ENCODE measurements around the genes PCGF1 and HK2.

DNA sequence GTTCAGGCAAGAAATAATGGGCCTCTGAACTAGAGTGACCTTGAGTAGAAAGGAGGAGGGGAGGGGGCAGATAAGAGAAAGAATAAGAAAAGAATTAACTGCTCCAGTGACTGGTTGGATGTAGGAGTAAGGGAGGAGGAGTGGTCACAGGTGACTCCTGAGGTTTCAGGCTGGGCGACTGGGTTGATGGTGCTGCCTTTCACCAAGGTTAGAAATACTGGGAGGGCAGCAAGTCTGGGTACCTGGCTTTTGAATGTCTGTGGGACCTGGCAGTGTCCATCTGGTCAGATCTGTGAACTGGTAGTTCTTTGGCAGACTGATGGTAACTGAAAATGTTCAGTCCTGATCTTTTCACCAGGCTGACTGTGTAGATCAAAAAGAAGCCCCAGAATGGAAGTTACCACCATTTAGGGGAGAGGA, 69.5 kb downstream of the TET3 start:
- PRO-cap, result no peak

DNA sequence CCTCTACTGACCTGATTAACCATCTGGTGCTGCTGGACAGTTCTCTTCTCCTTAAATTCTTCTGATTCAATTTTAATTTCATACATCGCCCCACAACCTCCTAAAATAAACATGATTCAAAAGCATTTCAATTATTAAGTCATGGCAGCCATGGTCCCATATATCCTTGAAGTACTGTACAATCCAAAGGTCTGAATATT, 5.6 kb downstream of the BOLA3 start:
- PRO-cap, result no peak

DNA sequence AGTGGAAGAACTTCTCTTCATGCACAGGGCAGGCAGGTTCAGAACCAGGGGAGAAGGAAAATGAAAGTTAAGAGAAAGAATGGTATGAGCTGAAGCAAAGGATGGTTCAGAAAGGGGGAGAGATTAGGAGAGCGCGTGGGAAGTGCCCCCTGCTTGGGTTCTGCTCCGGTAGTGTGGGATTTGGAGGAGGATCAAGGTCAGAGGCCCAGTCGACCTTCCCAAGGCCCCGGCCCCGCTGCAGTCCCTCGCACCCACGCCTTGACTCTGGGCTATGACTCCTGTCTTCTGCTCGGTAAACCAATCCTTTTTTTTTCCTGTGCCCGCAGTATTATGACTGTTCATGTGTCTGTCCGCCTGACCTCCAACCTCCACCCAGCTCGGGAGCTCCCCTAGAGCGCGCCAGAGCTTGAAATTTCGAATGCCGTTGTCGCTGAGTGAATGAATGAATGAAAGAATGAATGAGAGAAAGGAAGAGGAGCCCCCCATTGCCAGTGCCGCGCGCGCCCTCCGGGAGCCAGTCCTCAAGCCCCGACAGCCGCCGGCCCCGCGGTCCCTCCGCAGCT, 414 bp downstream of the BOLA3 start:
- PRO-cap, result no peak

- PRO-cap, result no peak
Measured at GRCh38 chr2:74152710-74153559, 5.2 kb upstream of the BOLA3 start.

GRCh38 chr2:74205394-74206019, 7.1 kb downstream of the MTHFD2 start:
- PRO-cap, result no peak

GRCh38 chr2:74460941-74461357, 2.7 kb downstream of the WBP1 start:
- PRO-cap, result no peak

DNA sequence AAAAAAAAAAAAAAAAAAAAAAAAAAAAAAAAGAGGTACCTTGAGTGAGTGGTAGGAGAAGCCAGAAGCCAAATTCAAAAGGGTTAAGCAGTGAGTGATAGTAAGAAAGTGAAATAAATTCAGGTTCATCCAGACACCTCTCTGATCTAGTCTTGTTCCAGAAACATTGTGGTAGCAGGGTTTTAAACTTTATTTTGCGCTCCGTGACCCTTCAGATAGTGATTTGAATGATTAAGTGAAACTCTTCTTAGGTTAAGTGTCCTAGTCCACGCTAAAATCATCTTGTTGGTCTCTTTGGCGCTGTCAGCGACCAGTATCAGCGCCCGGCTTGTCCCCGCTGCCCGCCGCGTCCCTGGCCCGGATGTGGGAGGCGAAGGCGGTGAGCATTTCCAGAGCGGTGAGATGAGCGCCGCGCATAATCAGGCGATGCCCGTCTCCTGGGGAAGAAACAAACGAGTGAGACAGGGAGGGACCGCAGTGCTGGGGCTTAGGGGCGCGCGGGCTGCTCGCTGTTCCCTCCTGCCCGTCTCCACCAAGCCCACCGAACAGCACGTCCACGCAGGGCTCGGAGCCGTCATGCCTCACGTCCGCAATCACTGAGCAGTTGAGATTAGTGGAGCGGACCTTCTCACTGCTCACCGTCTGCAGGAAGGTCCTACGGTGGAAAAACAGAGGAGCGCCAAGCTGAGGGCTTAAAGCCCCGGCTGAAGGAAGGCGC, 505 bp downstream of the MRPL53 start:
- PRO-cap, result bidirectional peak, plus-strand start at position 447 of the sequence, minus-strand start at position 354 of the sequence

DNA sequence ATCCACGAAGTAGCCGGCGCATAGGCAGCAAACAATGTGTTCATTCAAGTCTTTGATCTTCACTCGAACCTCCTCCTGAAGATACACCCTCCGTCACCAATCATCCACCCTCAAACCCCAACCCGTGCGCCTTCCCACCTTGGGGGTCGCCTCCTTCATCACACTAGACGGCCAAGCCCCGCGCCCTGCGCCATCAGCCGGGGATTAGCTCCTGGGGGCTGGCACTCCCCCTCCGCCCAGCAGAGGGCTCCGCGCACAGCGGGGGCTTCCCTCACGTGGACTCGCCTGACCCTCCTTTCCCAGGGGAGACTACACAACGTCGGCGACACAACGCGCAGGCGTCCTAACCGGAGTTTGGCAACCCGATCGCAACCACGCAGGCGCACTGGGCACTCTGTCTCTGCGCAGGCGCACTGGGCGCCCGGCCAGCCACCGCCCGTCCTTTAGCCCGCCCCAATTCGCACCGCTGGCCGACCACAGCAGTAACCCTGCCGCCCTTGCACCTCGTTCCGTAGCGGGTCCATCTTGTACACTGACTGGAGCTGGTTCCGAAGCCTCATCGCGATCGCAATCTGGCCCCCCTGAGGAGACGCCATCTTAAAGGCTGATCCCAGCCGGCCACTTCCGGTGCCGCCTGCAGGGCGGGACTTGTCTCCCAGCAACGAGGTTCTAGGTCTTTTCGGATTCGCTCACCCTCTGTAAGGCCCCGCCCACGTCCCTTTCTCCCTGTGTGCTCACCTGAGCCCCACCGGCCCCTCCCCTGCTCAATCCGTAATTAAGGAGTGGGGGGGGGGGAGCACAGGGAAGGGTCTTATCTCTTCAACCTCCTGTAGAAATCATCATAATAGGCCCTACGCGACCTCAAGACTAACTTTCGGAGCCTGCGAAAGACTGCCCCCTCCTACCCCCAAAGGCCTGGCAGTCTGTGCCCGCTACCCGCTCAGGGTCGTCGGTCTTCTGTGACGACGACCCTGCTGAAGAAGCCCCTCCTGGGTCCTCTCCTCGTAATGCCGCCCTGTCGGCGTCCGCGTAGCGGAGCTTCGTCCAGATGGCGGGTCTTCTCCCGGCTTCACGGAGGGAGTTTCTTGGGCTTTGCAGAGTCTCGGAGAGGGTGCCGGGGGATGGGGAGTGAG, at the start of gene PCGF1:
Gene PCGF1 (minus strand): TSS at position 623 of the 1,133 bp plus-strand sequence.
- PRO-cap, result bidirectional peak, plus-strand start at position 701 of the sequence, minus-strand start at position 624 of the sequence

GRCh38 chr2:74553556-74553867, 230 bp downstream of the LOXL3 start:
- PRO-cap, result no peak

DNA sequence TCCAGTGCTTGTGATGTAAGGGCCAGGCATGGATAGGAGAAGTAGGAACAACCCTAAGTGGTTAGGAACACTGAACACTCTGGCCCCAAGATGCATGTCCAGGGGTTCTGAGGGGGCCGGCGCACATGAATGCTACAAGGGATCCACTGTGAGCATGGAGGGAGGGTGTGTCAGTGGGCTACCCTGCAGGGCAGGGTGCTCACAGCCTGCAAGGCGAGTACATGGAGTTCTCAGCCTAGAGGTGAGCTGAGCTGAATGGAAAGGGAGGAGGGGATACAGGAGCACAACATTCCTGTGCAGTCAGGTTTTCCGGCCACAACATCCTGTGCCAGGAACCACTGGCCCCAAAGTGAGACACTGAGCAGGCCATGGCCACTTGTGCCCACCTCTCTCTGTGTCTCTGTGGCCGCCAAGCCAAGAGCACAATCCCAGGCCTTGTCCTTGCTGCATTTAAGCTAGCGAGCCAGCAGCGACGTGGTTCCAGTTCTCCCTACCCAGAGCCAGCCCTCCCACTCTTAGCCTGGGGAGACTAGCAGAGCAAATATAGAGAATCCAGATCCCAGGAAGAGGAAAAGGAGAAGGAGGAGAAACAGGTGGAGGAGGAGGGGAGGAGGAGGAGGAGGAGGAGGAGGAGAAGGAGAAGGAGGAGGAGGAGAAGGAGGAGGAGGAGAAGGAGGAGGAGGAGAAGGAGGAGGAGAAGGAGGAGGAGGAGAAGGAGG, 6.1 kb downstream of the DOK1 start:
- PRO-cap, result no peak

DNA sequence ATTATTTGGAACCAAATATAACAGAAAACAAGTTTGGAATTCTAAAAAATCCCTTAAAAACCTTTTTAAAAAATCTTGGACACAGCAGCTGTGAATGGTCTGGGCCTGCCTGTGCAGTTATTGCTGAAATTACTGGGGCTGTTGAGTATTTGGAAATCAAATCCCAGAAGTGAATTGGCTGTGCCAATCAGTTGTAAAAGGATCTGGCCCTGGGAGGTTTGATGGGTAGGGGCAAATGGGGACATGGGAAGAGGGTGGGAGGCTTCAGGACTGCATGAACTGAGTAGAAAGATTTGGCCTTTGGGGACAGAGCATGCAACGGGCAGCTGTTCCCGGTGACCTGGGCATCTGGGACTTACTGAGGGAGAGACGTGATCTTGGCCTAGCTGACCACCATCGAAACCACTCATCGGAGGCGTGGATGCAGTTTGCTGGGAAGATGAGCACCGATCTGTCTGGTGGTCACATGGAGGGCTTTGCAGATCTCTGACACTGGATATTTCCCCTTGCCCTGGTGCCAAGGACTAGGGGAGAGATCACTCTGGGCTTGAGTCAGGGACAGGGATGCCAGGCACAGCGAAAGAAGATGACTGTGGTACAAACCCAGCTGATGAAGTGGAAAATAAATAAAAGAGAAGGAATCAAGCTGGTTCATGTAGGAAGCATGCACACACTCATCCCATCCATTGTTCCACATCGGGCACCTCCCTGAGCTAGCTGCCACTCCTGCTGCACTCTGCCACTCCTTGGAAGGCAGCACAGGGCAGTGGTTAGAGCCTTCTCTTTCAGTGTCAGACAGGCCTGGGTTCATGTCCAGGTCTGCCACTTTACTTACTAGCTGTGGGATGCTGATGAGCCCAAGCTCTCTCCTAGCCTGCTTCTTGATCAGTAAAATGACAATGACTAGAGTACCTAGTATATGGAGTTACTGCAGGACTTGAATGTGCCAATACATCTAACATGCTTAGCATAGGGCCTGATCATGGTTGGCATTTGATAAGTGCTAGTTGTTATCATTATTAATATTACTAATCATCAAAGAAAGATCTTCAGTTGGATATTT, 58.5 kb downstream of the SEMA4F start:
- PRO-cap, result no peak

DNA sequence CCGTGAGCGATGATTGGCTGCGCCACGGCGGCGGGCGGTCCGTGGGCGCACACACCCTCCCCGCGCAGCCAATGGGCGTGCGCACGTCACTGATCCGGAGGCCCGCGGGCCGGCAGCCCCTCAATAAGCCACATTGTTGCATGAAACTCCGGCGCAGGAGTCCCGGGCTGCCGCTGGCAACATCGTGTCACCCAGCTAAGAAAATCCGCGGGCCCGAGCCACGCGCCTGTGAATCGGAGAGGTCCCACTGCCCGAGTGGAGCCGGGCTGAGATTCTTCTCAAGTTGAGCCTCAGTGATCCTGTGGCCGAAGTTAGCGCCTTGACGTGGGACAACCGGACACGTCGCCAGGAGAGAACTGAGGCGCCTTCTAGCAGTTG, at the start of gene HK2:
Gene HK2 (plus strand): TSS at position 131 of the 378 bp plus-strand sequence.
- PRO-cap, result bidirectional peak, plus-strand start at position 133 of the sequence, minus-strand start outside the sequence

DNA sequence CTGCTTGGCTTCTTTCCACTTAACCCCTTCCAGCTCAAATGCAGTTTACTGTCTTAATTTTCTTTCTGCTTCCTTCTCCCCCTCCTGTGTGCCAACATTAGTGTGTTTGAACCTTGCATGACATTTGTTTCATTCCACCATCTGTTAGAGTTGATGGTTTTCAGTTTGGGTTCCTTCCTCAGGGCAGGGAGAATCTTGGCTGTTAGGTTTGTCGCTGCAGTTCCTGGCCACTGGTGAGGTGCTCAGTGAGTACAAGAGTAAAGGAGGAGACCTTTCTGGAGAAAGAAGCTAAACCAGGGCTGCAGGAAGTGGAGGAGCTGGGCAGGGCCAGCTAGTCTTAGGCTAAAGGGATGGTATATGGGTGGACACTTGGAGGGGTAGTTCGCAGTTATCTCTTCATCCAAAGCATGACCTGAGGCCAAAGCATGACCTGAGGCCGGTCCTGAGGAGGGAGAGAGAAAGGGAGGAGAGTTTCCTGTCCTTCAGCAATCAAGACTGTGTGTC, 4.1 kb downstream of the HK2 start:
- PRO-cap, result no peak

- PRO-cap, result no peak
Measured at GRCh38 chr2:74867591-74868689, 34.0 kb downstream of the HK2 start.

DNA sequence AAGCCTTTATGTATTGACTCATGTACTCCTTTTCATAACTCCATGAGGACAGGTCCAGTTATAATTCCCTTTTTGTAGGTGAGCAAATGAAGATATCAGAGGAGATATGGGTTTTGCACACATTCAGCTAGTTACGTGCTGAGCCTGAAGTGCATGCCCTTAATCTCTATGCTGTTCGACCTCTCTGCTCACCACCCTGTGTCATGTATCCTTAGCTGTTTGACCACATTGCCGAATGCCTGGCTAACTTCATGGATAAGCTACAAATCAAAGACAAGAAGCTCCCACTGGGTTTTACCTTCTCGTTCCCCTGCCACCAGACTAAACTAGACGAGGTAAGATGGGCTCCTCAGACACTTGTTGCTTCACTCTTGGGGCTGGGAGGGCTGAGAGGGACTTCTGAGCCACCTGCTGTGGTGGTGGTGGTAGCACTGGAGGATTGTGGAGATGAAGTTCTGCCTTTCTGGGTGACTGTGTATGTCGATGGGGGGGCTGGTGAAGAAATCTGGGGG, 38.2 kb downstream of the HK2 start:
- PRO-cap, result no peak

GRCh38 chr2:74918982-74919276, 39.5 kb upstream of the POLE4 start:
- PRO-cap, result no peak

DNA sequence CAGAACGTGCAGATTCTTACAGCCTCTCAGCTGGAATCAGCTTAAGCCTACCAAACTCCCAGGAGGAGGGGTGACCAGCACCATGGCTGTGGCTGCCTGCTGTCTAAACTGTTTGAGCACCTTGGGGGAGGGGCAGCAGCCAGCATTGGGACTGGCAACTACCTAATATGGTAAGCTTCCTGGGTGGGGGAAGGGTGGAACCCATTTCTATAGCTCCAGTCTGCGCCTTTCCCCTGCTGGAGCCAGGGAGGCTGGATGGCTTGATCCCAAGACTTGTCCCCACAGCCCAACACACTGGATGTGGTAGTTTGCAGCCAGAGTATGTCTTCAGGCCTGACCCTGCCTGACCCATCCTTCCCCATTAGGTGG, 10.7 kb upstream of the POLE4 start:
- PRO-cap, result no peak

DNA sequence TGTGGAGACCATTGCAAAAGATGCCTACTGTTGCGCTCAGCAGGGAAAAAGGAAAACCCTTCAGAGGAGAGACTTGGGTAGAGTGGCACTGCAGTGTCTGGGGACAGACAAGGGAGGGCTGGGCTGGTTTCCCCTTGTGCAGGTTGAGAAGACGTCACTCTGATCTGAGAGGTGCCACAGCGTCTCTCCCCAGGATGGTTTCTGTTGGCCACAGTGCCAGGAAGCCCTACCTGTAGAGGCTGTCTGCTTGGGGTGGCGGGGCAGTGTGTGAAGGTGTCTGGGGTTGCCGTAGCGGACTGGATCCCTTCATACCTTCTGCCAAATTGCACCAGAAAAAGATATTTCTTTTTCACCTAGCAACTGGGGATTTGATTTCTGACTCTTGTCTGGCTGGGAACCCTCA, 907 bp downstream of the POLE4 start:
- PRO-cap, result no peak

DNA sequence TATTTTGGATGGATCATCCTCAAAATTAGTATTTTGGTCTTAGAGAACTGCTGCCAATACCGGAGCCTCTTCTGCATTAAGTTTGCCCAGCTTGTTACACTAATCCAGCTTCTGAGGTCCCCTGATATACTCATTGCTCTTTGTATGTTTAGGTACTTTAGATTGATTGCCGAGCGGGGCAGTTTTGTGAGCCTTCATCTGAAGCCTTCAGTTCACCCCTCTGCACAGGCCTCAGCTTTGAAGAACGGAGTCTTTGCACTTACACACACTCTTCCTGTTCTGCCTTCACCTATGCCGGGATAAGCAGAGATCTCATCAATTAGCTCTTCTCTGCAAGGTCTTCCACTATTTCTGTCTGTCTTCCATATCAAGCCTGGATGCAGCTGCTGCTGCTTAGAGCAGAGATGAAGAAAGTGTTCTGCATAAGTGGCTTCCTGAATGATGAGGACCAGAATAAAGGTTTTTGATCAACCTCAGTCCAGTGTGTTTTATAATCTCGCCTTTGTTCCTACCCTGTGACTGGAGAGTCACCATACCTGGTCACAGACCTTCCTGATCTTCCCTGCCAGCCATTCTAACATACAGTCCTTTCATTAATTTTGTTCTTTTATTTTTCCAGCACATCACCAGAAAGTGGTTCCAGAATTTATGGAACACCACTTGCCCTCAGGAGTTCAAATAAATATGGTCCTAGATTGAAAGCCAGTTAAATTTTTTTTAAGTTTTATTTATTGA, 11.0 kb downstream of the POLE4 start:
- PRO-cap, result no peak

GRCh38 chr2:74991839-74992532, 33.5 kb downstream of the POLE4 start:
- PRO-cap, result no peak

Measured in cardiac septum (tissue), 1 donor.